ENCODE data around the gene PARP12.

GRCh38 chr7:139748130-139748529, 29.7 kb downstream of the HIPK2 start:
- PRO-cap: no peak
- RRBS: 95% methylated on average over 3 of the region's 14 CpGs

GRCh38 chr7:139755451-139756068, 22.2 kb downstream of the HIPK2 start:
- PRO-cap: no peak
- RRBS: no CpG with 5 or more reads among the region's 8 CpGs

DNA sequence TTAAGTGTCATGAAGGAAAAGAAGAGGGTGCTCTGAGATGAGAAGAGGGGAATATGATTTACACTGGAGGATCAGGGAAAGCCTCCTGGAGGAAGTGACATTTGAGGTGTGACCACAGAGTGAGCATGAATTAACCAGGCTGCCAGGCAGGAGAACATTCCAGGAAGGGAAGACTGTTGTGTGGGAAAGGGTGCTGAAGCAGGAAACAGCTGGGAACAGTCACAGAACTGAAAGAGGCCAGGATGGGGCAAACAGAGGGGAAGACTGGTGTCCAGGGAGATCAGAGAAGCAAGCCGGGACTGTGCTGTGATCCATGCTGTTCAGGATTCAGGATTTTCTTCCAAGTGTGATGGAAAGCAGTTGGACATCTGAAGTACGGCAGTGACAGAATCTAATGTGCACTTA, 14.9 kb downstream of the HIPK2 start:
- PRO-cap: no peak
- RRBS: no CpG with 5 or more reads among the region's 2 CpGs

- PRO-cap: no peak
- RRBS: no CpG with 5 or more reads among the region's 3 CpGs
These were observed 1.9 kb downstream of the TBXAS1 start for GRCh38 chr7:139830756-139831616.

DNA sequence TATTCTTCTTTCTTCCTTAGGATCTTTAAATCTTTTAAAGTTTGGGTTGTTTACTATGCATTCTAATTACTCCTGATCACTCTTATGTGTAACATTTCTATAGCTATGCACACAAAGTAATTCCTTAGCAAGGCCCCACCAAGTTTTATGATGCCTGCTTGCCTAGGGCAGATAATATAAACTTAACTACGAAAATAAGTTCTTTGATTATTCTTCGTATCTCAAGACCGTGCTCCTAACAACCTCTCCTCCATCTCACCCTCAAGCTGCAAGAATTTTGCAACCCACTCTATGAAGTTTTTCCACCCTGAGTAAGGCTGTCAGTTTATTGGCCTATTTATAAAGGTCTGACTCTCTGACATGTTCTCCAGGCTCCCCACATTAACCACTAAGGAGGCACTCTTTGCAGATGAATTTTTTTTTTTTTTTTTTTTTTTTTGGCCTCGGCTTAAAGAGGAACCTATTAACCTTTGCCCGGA, 56.9 kb downstream of the TBXAS1 start:
- PRO-cap: no peak
- RRBS: no CpG with 5 or more reads among the region's 5 CpGs

DNA sequence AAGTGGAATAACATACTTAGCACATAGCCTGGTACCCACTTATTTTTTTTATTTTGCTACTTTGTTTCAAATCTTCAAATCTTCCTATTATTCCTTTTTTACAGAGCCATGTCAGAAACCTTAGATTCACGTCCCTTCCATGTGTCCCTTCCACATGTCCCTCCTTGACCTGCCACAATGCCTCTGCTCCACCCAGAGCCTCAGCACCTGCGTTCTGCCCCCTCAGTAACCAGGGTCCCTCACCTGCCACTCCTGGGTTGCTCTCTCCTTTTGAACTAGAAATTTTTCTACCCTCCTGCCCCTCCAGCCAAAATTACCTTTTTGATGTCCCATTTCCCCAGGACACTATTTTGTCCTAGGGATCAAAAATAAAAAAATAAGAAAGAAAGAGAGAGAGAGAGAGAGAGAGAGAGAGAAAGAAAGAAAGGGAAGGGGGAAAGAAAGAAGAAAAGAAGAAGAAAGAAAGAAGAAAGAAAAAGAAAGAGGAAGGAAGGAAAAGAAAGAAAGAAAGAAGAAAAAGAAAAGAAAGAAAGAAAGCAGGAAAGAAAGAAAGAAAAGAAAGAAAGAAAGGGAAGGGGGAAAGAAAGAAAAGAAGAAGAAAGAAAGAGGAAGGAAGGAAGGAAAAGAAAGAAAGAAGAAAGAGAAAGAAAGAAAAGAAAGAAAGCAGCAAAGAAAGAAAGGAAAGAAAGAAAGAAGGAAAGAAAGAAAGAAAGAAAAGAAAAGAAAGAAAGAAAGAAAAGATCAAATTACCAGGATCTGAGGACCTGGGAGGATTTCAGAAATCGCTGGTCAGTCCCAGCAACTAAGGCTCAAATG, 78.3 kb downstream of the PARP12 start:
- PRO-cap: no peak
- RRBS: no CpG with 5 or more reads among the region's 3 CpGs

- PRO-cap: no peak
- RRBS: no CpG with 5 or more reads among the region's 5 CpGs
These were observed 2.4 kb downstream of the PARP12 start for GRCh38 chr7:140060235-140060841.

GRCh38 chr7:140062449-140063536, at the start of gene PARP12:
Gene PARP12 (minus strand): TSS chr7:140062951.
- PRO-cap: bidirectional peak, plus-strand start at chr7:140063095, minus-strand start at chr7:140062911
- RRBS: under 1% methylated on average over 29 of the region's 135 CpGs

- PRO-cap: no peak
- RRBS: no CpG with 5 or more reads among the region's 8 CpGs
These were observed 21.3 kb upstream of the PARP12 start for GRCh38 chr7:140083933-140084637.

DNA sequence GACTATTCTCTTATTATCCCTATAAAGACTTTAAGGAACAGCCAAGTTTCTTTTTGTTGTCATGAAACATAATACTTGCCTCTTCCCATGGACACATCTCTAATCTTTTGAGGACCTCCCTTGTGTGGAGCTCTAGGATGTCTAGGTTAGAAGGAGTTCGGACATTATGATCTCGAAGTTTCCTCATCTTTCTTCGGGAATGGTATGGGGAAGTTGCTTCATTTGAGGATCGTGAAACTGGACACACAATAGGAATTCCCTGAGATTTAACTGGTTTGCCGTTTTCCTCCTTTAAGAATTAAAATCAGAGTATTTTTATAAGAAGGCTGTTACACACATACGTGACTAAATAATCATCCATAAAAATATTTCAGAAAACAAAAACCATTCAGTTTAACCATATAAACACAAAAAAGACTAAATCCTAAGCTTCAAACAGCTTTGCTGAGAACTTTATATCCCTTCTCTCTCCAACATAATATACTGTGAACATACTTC, 39.2 kb upstream of the PARP12 start:
- PRO-cap: no peak
- RRBS: no CpG with 5 or more reads among the region's 6 CpGs

DNA sequence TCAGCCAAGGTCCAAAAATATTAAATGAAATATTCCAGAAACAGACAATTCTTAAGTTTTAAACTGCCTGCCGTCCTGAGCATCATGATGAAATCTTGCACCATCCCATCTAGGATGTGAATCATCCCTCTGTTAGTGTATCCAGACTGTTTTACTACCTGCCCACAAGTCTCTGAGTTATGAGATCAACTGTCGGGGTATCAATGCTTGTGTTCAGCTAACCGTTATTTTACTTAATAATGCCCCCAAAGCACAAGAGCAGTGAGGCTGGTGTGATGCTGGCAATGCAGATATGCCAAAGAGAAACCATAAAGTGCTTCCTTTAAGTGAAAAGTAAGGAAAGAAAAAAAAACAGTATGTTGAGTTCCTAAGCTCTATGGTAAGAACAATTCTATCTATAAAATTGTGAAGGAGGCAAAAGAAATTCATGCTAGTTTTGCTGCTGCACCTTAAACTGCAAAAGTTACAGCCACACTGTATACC, 11.2 kb downstream of the KDM7A start:
- PRO-cap: bidirectional peak, plus-strand start at position 167 of the sequence, minus-strand start at position 113 of the sequence
- RRBS: no CpG with 5 or more reads among the region's 3 CpGs

DNA sequence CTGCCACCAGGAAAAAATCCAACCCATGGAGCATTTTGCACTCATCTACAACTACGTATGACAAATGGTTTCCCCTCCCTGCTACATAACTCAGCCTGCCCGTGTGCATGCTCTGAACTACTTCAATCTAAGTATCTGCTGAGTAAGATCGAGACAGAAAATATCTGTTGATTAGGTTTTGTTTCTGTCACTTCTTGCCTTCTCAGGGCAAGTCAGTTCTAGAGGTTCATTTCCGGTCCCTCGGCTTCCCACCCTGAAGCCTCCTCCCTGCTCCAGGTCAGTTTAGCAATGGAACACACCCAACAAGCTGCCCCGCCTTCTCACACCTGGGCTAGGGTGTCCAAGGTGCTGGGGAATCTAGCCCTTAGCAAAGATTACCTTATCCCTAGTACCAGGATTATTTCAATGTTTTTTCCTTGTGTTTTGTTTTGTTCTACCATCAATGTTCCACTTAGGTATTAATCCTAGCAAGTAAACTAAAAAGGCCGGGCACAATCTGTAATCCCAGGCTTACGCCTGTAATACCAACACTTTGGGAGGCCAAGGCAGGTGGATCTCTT, 35.8 kb upstream of the KDM7A start:
- PRO-cap: no peak
- RRBS: no CpG with 5 or more reads among the region's 8 CpGs

- PRO-cap: bidirectional peak, plus-strand start at chr7:140230744, minus-strand start at chr7:140230621
- RRBS: no CpG with 5 or more reads among the region's 43 CpGs
These were observed 53.7 kb upstream of the KDM7A start for GRCh38 chr7:140230558-140230809.

DNA sequence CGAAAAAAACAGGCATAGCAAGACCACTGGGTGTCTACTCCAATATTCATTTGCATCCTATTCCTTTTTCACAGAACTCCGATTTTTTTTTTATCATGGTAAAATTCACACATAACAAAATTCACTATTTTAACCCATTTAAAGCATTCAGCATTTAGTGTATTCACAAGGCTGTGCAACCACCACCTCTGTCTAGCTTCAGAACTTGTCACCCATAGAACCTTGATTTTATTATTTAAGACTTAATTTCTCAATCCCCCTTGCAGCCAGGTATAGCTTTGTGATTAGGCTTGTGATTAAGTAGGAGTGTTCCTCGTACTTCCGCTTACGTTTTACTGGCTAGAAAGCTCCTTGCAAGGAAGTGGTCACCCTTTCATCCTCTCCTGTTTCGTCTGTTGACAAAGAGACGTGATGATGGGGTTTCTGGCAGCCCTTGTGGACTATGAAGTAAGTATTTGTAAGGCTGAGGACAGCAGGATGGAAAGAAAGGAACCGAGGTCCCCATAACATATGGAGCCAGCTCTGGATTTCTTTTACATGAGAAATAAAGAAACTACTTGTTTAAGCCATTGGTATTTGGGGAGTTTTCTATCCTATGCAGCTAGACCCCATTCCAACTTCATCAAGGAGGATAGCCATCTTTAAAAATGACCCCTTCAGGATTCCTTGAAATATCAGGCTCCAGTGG, 86.5 kb upstream of the KDM7A start:
- PRO-cap: no peak
- RRBS: no CpG with 5 or more reads among the region's 8 CpGs

DNA sequence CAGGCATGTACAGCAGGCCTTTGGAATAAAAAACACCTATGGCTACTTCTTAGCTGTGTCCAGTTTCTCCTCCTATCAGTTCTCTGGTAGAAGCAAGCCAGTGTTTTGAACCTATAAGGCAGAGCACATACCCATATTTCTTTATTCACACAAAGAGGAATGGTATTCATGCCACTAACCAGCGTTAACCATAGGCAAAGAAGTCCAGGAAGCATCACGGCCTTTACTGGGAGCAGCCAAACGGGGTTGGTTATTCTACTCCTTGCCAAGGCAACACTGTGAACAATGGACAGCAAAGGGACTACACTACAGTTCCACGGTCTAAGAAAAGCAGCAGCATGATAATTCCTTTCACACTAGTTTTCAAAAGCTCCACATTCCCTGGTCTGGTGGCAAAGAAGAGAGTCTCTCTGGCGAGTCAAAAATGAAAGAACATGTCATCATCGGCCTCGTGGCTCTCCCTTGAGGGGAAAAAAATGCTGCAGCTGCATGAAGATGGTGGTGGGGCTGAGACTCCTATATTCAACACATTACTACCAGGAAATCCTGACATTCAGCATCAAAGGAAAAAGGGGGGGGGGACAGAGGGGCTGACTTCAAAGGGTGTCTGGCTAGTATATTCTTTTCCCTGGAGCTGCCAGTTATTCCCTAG, 49.2 kb downstream of the SLC37A3 start:
- PRO-cap: no peak
- RRBS: no CpG with 5 or more reads among the region's 7 CpGs

DNA sequence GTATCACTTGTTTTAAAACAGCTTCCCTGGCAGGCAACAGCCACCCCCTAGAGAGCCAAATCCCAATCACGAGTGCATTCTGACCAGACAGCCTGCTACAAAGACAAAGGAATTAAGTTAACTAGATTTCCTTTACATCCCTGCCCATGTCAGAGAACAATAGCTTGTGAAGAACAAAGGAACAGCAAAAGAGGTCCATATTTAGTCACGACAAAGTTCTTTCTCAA, 48.8 kb downstream of the SLC37A3 start:
- PRO-cap: no peak
- RRBS: no CpG with 5 or more reads among the region's 2 CpGs

GRCh38 chr7:140397569-140398328, 581 bp downstream of the SLC37A3 start:
- PRO-cap: bidirectional peak, plus-strand start at chr7:140397916, minus-strand start at chr7:140397637; bidirectional peak, plus-strand start at chr7:140398099, minus-strand start at chr7:140397992
- RRBS: under 1% methylated on average over 12 of the region's 27 CpGs

DNA sequence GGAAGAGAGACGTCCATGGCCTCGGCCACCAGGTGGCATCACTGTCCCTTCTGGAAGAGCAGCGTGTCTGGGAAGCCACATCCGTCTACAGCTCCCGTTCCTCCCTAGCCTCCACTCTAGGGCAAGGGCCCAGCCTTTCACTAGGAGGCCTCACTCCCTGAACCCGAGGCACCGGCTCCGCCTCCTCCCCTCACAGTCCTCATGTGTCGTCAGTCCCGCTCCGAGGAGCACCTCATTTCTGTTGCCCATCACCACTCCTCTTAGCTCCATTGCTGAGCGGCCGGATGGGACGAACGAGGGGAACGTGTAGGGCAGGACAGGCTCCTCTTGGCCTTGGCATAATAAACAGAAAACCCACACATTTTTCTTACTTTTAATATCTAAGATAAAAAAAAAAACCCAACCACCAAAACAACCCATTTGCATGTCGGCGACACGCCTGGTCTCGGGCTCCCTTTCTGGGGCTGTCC, 38.8 kb upstream of the MKRN1 start:
- PRO-cap: no peak
- RRBS: no CpG with 5 or more reads among the region's 20 CpGs

GRCh38 chr7:140533435-140533971, 54.2 kb upstream of the MKRN1 start:
- PRO-cap: no peak
- RRBS: 87% methylated on average over 2 of the region's 16 CpGs

DNA sequence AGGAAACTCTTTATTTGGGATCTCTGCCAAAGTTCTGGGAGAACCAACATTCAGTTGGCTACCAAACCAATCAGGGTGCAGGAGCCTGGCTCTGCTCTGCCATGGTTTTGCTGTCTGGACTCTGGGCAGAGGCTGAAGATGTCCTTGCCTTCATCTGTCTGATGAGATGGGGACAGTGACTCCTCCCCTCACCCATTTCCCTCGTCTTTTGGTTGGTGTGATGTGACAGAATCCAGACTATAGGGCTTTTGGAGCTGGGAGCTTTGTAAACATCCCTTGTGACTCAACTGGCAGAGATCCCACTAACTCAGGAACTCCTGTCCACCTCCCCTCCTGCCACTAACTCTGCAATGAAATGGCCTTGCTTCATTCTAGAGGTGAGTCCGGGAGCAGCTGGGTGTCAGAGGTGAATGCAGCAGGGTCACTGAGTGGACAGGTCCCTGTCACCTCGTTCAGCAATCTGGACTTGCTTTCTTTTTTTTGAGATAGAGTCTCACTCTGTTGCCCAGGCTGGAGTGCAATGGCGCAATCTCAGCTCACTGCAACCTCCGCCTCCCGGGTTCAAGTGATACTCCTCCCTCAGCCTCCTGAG, 73.0 kb downstream of the DENND2A start:
- PRO-cap: no peak
- RRBS: no CpG with 5 or more reads among the region's 6 CpGs